Measurements from ENCODE around the gene SUSD6.

GRCh38 chr14:69571928-69572717, 2.5 kb downstream of the CCDC177 start:
- RRBS, result 38% methylated on average over 19 of the region's 108 CpGs

DNA sequence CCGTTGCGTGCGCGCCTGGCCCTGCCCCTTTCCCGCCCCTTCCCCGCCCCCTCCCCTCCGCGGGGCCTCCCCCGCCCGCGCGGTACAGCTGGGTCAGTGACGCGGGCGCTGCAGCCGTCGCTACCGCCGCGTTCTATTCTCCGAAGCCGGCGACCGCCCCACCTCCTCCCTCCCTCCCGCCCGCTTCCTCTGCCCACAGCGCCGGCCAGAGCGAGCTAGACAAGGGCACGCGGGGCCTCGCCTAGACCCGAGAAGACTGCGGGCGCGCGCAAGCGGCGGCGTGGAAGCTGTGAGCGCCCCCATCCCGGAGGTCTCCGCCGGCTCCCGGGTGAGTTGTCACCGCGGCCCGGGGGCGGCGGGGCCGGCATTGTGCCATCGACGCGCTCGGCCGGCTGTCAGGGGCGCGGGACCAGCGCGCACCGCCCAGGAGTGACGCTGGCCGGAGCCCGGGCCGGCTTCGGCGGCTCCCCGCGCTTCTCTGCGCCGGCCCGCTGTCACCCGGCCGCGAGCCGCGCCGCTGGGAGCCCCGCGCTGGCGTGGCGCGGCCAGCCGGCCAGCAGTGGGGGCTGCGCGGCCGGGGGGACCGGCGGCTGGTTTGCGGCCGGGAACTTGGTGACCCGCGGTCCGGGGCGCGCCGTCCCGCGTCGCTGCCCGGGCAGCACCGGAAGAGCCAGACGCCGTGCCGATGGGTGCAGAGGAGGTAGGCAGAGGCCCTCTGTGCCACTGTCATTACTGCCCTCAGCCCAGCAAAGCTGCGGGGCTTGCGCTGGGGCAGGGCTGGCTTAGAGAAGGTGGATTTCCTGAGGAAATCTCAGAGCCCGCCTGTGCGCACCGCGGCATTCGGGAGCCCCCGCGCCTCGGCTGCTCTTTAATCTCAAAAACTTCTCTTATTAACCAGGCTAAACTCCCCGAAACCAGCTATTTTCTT, at the start of gene SUSD6:
Gene SUSD6, plus strand, starts transcription at position 96 of the 928 bp plus-strand sequence.
- RRBS, result under 1% methylated on average over 35 of the region's 116 CpGs

- RRBS, result no CpG with 5 or more reads among the region's 3 CpGs
Observed at GRCh38 chr14:69664165-69664364, 52.7 kb downstream of the SUSD6 start.

DNA sequence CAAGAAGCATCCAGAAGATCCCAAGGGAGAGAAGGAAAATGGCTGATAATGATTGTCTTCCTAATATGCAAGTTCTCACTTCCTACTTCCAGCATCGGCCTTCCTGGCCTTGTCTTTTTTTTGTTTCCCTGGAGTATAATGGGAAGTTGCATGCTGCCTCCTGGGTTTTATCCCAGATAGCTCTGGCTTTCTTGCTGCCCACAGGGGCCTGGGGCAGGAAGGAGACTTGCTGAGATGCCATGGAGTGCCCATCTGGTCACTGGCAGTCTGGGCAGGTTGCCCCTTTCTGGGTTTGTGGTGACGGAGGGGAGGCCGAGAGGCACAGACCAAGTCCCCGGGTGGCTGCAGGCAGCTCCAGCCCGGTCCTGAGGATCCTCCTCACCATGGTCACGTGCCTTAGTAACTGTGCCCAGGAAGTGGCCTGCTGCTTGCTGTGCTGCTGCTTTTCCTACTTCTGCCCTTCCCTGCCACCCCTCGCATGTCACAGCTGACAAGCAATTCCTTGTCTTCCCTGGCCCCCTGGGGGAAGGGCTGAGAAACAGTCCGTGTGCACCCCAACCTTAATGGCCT, 55.1 kb upstream of the SRSF5 start:
- RRBS, result no CpG with 5 or more reads among the region's 8 CpGs

GRCh38 chr14:69714204-69714897, 52.6 kb upstream of the SRSF5 start:
- RRBS, result no CpG with 5 or more reads among the region's 8 CpGs

DNA sequence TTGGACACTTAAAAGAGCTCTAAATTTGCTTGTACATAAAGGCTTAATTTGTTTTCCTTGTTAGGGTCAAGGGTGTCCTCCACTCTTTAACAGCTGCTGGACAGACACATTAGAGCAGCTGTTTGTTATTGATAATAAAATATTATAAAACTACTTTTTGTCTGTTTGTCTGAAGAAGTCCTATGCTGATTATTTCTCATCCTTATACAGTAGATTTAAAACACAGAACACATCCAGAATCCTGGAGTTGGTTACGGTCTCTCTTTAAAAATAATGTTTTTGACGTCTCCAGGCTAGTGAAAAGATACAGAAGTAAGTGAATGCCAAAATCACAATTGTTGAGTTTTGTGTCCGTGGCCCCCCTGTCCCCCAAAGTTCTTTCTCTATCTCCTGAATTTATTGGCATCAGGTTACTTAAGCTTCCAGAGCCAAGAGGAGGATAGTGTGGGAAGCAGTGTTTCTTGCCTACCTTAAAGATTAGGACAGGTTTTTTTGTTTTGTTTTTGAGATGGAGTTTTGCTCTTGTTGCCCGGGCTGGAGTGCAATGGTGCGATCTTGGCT, 5.0 kb downstream of the SRSF5 start:
- RRBS, result no CpG with 5 or more reads among the region's 5 CpGs

GRCh38 chr14:69779522-69780587, 12.9 kb downstream of the SRSF5 start:
- RRBS, result no CpG with 5 or more reads among the region's 7 CpGs

- RRBS, result no CpG with 5 or more reads among the region's 6 CpGs
Observed at GRCh38 chr14:69876673-69877424, 2.4 kb upstream of the SMOC1 start.

DNA sequence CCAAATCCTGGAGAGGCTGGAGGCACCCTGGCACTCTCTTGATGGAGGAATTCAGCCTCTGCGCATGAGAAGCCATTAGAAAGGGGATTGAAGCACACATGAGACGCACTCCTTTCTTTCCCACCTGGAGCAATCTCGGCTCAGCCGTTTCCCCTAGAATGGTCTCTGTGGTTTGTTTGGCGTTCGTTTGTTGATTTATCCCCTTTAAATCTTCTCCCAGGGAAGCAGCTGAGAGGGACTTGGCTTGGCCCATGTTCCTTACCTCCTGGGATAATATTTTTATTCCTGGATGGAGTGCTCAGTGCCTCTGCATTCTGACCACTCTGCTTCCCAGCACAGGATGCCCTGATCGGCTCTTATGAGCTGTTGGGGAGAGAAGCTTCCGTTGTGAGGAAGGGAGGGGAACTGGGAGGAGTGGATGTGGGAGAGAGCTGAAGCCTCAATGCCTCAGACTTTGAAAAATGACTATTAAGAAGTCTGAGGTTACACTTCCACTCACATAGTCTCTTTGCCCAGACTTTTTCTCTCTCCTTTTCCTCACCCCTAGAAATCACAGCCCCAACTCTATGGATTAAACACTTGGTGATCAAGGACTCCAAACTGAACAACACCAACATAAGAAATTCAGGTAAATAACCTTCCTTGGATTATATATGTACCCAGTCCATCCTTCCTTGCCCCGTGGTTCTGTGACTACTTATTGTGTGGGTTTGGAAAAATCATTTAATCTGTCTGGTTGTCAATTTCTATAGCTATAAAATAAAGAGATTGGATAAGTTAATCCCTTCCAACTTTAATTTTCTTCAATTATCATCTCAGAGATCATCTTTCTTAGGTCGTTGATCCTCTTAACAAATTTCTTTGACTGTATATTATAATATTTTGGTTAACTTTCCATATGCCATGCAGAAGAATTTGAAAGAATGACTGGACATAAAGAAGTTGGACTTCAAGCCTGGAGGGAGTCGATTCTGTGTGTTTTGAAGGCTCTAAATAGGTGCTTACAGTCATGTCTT, 114.9 kb downstream of the SMOC1 start:
- RRBS, result no CpG with 5 or more reads among the region's 11 CpGs

- RRBS, result no CpG with 5 or more reads among the region's 7 CpGs
Observed at GRCh38 chr14:70031157-70031777, 152.1 kb downstream of the SMOC1 start.

DNA sequence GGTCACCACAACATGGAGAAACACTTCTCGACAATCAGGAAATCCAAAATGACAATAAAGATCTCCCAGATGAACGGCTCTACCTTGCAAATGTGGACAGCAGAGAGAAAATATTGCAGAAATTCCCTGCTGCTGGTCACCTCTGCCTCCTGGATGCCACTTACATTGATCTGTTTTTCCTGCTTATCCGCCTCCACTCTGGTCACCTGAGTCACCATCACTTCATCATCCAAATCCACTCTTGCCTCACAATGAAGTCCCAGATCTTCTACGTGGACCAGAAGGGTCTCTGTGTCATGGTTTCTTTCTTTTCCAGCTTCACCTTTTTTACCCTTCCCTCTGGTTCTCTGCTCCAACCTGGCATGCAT, 21.1 kb downstream of the TTC9 start:
- RRBS, result no CpG with 5 or more reads among the region's 4 CpGs

- RRBS, result no CpG with 5 or more reads among the region's 12 CpGs
Observed at GRCh38 chr14:70709600-70710530, 68.1 kb downstream of the TTC9 start.

GRCh38 chr14:70882880-70883599, 24.2 kb upstream of the PCNX1 start:
- RRBS, result no CpG with 5 or more reads among the region's 6 CpGs

- RRBS, result no CpG with 5 or more reads among the region's 7 CpGs
Observed at GRCh38 chr14:70946686-70947216, 39.5 kb downstream of the PCNX1 start.

GRCh38 chr14:70977328-70977814, 70.1 kb downstream of the PCNX1 start:
- RRBS, result no CpG with 5 or more reads among the region's 5 CpGs

- RRBS, result 9% methylated on average over 1 of the region's 8 CpGs
Observed at GRCh38 chr14:71188040-71188535, 132.2 kb upstream of the SIPA1L1 start.

GRCh38 chr14:71324442-71325446, 4.5 kb downstream of the SIPA1L1 start:
- RRBS, result no CpG with 5 or more reads among the region's 9 CpGs

- RRBS, result no CpG with 5 or more reads among the region's 12 CpGs
Observed at GRCh38 chr14:71336300-71337128, 16.2 kb downstream of the SIPA1L1 start.

Measured in choroid plexus epithelial cell (primary cell).